ENCODE results near the genes ECHDC3 and CDC123.

DNA sequence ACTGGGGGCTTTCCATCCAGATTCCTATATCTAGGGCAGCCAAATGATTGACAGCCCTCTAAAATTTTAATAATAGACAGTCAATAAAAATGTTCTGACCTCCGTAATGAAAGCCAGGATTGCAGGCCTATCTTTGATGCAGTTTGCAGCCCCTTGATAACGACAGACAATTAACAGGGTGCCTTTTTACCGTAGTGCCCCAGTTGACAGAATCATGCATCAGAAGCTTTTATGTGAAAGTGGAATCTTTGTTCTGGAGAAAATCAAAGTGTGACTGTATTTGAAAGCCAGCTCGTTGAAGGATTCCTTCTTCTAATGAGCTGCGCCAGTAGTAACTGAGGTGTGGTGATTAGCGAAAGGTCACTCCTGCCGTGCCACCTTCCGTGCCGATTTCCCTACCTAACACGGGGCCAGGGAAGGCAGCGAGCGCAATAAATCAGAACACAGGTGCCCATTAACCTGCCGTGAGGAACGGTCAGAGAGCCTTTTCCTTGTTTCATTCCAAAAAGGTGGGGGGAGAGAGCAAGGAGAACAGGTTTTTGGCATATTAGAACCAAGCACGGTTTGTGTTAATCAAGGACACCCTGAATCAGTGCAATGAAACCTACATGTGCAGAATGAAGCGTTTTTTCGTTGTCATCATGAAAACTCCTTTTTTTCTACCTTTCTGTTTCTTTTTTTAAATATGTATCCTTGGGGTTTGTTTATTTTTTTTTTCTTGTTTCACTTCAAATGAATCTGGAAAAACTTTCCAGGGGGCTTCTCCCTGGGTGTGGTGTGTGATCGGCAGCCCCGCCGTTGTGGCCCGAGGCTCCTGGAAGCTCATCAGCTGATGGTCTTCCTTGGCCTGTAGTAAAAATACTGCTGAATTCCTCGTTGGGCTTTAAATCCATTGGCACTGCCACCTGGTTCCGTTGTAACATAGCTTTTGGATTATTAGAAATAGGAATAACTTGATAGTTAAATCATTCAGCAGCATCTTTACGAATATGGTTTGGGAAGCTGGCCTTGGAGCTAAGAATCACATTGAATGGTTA is 258.1 kb downstream of the CELF2 start:
- PRO-cap, result no peak
- RAMPAGE, long total RNA, 5 experiments, result no peak in any of the 5 experiments
- RRBS, result no CpG with 5 or more reads among the region's 24 CpGs

GRCh38 chr10:11284575-11285582 is 267.2 kb downstream of the CELF2 start:
- PRO-cap, result no peak
- RAMPAGE, long total RNA, 5 experiments, result no peak in any of the 5 experiments
- RRBS, result no CpG with 5 or more reads among the region's 10 CpGs

- PRO-cap, result no peak
- RAMPAGE, long total RNA, 5 experiments, result no peak in any of the 5 experiments
- RRBS, result no CpG with 5 or more reads among the region's 12 CpGs
Observed at GRCh38 chr10:11320062-11320639, 291.3 kb downstream of the USP6NL start.

GRCh38 chr10:11325190-11325841 is 286.1 kb downstream of the USP6NL start:
- PRO-cap, result no peak
- RAMPAGE, long total RNA, 5 experiments, result no peak in any of the 5 experiments
- RRBS, result no CpG with 5 or more reads among the region's 5 CpGs

DNA sequence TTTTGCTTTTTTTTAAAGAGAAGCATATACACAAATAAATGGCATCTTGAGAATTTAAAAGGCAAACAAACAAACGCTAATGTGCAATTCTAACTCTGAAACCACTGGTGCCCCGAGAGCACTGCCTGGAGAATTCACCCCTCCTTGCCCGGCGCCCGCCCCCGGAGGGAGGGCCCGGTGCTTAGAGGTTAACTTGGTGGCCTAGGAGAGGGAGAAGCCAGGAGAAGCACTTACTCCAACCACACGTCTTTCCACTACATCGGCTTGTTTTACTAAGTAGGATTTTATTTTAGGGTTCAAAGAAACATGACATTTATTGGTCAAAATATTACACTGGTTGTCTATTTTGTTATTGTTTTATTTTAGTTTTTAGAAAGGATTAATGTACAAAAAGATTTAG is 282.1 kb downstream of the USP6NL start:
- PRO-cap, result no peak
- RAMPAGE, long total RNA, 5 experiments, result no peak in any of the 5 experiments
- RRBS, result no CpG with 5 or more reads among the region's 9 CpGs

DNA sequence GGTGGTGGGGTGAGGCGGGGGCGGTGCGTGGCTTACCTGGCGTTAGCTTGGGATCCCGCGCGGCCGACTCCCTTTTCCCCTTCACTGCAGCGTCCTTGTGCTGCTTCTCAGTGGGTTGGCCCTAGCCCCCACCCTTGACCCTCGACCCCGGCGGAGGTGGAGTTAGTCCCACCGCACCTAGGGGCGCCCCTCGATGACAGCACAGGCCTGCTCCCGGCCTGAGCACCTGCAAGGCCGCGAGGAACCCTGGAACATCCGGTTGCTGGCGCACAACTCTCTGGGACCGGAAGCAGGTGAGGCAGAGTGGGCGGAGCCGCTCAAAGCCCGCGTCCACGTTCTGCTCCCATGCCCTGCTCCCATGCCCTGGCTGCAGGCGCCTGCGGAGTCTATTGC is 266.9 kb downstream of the USP6NL start:
- PRO-cap, result no peak
- RAMPAGE, long total RNA, 5 experiments, result no peak in any of the 5 experiments
- RRBS, result 81% methylated on average over 9 of the region's 28 CpGs

GRCh38 chr10:11448164-11448678 is 163.2 kb downstream of the USP6NL start:
- PRO-cap, result no peak
- RAMPAGE, long total RNA, 5 experiments, result no peak in any of the 5 experiments
- RRBS, result no CpG with 5 or more reads among the region's 8 CpGs

DNA sequence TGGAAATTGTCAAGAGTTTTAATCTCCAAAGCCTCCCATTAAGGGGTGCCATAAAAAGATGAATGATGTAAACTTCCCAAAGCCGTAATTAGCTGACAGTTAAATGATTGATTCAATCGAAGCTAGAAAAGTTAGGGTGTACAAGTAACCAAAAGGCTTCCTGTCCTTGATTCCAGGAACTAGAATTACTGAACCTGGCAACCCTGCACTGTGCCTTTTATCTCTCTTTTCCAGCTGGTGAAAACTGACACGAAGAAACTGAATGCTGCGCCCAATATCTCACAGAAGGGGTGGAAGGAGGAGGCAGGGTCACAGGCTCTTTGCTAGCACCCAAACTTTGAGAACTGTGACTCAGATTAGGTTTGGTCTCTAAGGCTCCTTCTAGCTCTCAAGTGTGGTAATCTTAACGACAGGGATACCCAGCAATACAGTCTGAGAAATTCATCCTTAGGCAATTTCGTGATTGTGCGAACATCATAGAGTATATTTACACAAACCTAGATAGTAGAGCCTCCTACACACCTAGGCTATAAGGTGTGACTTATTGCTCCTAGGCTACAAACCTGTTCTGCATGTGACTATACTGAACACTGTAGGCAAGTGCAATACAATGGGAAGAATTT is 1.0 kb upstream of the USP6NL start:
- PRO-cap, result unidirectional peak, minus-strand start at position 346 of the sequence
- RAMPAGE, long total RNA, 5 experiments, result no peak in any of the 5 experiments
- RRBS, result no CpG with 5 or more reads among the region's 7 CpGs

- PRO-cap, result no peak
- RAMPAGE, long total RNA, 5 experiments, result no peak in any of the 5 experiments
- RRBS, result no CpG with 5 or more reads among the region's 9 CpGs
Observed at GRCh38 chr10:11631831-11632593, 20.6 kb upstream of the USP6NL start.

DNA sequence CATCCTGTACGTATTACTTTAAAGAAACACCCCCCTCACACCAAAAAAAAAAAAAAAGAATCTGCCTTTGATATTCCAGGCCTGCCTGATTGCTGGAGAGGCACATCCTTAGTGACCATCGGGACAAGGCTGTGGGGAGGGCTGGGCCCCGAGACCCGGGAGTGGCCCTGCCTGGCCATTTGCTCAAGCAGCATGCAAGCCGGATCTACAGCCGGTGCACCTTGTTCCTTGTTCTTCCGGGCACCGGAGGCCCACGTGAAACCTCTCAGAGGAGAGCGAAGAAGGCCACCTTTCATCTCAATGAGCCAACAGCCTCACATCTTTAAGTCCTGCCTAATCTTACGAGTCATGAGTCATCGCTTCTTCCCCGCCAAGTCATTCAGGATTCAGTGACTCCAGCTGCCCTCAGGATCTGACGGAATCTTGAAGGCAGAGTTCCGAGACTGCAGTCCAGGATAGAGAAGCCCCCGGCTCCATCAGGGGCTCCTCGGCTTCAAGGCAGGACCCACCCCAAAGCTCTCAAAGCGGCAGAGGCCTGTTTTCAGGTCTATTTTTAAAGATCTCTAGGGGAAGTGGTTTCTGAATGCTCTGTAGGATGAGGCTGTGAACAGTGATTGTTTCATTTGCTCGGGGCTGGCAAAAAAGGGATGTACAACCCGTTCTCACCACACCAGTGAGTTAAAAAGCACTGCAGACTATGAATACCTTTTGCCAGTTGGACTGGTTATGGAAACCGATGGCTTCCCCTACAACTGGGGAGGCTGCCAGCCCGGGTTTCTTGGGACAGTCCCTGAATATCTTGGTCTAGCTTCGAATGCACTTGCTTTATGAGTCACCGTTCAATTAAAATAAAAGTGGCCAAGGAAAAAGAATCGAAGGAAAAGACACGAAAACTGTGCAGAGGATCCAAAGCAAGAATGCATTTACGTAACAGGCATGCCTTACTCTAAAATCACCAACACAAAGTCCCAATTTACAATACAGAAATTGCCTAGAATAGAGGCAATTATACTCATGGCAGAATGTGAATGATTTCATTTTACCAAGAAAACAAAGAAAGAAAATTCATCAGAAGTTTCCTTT is 57.2 kb upstream of the ECHDC3 start:
- PRO-cap, result bidirectional peak, plus-strand start at position 378 of the sequence, minus-strand start at position 237 of the sequence
- RAMPAGE, long total RNA, 5 experiments, result no peak in any of the 5 experiments
- RRBS, result 27% methylated on average over 2 of the region's 27 CpGs

- PRO-cap, result bidirectional peak, plus-strand start at chr10:11742438, minus-strand start at chr10:11742249
- RAMPAGE, long total RNA, 5 experiments, result no peak in any of the 5 experiments
- RRBS, result 5% methylated on average over 14 of the region's 26 CpGs
Observed at GRCh38 chr10:11742014-11742316, 217 bp upstream of the ECHDC3 start.

DNA sequence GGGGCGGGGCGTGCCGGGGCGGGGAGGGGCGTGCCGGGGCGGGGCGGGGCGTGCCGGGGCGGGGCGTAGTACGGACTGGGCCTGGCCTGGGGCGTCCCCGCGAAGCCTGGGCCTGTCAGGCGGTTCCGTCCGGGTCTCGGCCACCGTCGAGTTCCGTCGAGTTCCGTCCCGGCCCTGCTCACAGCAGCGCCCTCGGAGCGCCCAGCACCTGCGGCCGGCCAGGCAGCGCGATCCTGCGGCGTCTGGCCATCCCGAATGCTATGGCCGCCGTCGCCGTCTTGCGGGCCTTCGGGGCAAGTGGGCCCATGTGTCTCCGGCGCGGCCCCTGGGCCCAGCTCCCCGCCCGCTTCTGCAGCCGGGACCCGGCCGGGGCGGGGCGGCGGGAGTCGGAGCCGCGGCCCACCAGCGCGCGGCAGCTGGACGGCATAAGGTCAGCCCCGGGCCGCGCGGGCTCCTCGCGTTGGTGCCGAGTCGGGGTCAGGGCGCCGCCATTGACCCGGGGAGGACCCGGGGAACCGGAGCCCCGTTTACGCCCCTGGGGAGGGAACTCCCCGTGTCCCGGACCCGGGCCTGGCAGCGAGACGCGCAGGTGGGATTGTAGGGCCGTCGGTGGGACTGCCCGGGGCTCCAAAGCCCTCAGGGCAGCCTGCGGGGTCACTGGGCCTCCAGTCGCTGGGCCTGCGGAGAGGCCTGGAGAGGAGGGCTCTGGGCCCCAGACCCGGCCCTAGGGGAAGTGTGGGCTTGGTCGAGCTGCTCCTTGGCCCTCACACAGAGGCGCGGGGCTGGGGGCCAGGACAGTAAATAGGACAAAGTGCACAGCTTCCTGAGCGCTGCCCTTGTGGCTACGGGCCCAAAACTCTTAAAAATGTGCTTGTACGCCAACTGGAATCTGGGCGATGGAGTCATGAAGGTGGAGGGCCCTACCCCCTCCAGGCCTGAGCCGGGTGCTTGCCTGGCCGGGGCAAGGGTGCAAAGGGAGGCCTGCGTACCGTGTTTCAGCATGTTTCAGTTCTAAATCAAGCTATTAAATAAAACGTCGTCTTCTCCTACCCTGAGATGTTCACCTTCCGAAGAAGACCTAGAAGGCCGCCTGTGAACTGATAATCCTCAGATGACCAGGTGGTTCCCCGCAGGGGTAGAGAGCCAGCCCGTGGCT is at the start of gene ECHDC3:
TSS of gene ECHDC3 (plus strand) at position 66 of the 1,156 bp plus-strand sequence.
- PRO-cap, result bidirectional peak, plus-strand start at position 122 of the sequence, minus-strand start outside the sequence
- RAMPAGE, long total RNA, 5 experiments, result start-site peak on the plus strand in 2 of 5 experiments, centred at positions 84 to 114 of the sequence, 5 to 11 reads per replicate
- RRBS, result 31% methylated on average over 70 of the region's 105 CpGs

- PRO-cap, result no peak
- RAMPAGE, long total RNA, 5 experiments, result no peak in any of the 5 experiments
- RRBS, result no CpG with 5 or more reads among the region's 11 CpGs
Observed at GRCh38 chr10:11793658-11794343, 29.4 kb upstream of the PROSER2 start.

DNA sequence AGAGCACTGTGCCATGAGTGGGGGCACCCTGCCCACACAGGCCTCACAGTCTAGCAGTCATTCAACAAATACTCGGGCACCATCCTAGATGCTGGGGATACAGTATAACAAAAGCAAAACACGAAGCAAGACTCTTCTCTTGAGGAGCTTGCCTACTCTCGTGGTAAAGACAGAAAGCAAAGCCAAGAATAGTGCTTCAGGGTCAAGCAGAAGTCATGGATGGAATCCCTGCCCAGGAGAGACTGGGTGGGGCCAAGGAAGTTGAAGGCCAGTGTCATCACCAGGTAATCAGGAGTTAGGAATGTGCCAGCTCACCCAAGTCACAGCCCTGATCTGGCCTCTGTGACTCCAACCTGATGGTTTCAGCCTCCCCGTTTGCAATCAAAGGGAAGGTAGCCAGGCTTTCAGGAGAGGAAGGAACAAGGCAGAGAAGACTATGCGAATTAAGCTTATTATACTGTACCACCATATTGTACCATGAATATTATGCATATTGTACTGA is 58.9 kb downstream of the PROSER2 start:
- PRO-cap, result no peak
- RAMPAGE, long total RNA, 5 experiments, result no peak in any of the 5 experiments
- RRBS, result no CpG with 5 or more reads among the region's 5 CpGs

- PRO-cap, result no peak
- RAMPAGE, long total RNA, 5 experiments, result no peak in any of the 5 experiments
- RRBS, result no CpG with 5 or more reads among the region's 8 CpGs
Observed at GRCh38 chr10:11916041-11916404, 92.9 kb downstream of the PROSER2 start.

- PRO-cap, result no peak
- RAMPAGE, long total RNA, 5 experiments, result no peak in any of the 5 experiments
- RRBS, result no CpG with 5 or more reads among the region's 7 CpGs
Observed at GRCh38 chr10:12193046-12193747, 2.5 kb downstream of the NUDT5 start.

DNA sequence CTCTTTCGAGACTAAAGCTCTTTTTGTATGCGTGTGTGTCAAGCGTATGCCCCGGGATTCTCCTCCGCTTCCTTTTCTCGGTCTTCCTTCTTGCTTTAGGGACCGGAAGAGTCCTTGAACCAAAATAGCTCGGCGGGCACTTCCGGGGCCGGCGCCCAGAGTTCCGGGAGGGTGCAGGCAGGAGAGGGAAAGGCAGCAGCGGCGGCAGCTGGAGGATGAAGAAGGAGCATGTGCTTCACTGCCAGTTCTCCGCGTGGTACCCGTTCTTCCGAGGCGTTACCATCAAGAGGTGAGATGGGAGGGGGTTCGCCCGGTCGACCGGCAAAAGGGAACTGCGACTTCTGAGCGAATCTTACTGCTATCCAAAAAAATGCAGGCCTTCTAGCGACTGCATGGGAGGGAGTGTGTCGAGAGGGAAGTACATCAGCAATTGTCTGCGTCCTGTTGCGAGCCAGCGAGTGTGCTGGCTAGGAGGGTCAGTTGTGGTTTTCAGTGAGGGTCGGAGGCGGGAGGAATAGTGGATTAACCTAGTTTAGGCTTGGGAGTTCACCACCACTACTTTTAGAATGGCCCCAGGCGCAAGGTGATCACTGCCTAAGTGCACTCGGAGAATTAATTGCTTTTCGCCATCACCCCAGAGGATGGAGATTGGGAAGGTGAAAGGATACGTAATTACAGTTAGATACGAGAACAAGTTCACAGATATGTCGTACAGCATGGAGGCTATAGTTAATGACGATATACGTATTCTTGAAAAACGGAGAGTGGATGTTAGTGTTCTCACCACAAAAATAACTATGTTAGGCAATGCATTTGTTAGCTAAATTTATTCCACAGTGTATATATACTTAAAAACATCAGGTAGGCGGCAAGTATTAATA is at the start of gene CDC123:
TSS of gene CDC123 (plus strand) at position 158 of the 881 bp plus-strand sequence.
- PRO-cap, result bidirectional peak, plus-strand start at position 158 of the sequence, minus-strand start outside the sequence
- RAMPAGE, long total RNA, 5 experiments, result start-site peak on the plus strand in 5 of 5 experiments, centred at positions 168 to 181 of the sequence, 73 to 1,312 reads per replicate; start-site peak on the minus strand in 1 of 5 experiments, centred at position 67 of the sequence, 19 reads per replicate
- RRBS, result under 1% methylated on average over 8 of the region's 43 CpGs

DNA sequence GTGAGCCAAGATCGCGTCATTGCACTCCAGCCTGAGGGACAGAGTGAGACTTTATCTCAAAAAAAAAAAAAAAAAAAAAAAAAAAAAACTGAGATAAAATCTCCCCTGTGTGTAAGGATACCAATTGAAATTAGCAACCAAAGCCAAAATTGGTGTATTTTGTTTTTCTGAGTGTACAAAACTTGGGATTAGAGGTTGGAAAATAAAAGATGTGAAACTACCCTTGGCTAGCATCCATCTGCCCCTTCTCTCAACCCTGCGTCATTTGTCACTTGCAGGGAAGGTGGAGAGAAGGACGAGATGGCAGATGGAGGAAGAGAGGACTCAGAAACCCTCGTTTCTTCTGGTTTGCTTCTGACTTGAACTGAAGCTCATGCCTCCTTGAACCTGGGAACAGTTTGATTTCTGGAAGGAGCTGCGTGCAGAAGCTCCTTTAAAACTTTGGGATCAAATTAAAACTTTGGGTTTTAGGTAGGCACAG is 16.1 kb upstream of the CAMK1D start:
- PRO-cap, result no peak
- RAMPAGE, long total RNA, 5 experiments, result no peak in any of the 5 experiments
- RRBS, result no CpG with 5 or more reads among the region's 6 CpGs

DNA sequence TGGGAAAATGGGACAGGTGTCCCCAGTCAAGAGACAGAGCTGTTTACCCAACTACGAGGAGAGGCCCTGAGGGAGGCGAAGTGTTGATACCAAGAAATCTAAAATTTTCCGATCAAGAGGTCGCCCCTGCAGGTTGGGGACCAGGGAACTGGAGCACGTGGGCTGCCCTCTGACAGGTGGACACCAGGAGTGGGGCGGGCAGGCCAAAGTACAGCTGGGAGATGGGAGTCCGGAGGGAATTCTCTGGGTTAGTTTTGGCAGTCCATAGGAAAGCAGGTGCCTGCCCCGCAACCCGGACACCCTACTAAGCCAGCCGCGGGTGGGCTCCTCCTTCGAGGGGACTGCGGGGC is 1.0 kb upstream of the CAMK1D start:
- PRO-cap, result no peak
- RAMPAGE, long total RNA, 5 experiments, result no peak in any of the 5 experiments
- RRBS, result 23% methylated on average over 3 of the region's 13 CpGs

DNA sequence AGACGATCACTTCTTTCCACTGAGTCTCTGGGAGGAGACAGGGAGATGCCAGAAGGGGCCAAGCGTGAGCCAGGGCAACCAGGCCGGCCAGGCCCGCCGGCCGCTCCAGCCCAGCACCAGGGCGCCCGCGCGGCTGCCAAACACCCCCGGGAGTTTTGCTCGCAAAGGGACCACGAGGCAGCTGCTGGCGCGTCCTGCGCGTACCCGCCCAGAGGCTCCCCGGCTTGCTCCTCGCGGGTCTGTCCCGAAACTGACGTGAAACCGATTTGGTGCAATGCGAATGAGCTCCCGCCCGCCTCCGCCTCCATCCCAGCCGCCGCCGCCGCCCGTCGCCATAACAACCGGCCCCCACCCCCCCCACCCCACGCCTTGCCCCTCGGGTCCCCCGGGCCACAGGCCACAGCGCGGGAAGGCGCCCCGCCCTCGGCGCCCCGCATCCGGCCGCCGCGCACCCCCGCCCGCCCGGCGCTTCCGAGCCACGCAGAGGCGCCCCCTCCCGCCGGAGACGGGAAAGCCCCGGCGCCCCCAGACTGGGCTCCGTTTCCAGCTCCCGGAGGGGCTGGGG is 545 bp upstream of the CAMK1D start:
- PRO-cap, result bidirectional peak, plus-strand start at position 242 of the sequence, minus-strand start at position 241 of the sequence
- RAMPAGE, long total RNA, 5 experiments, result no peak in any of the 5 experiments
- RRBS, result 2% methylated on average over 45 of the region's 63 CpGs

All from stomach (tissue), 7 donors.